Left lung (tissue), 1 donor: ENCODE measurements around a stretch of chr6.

- PRO-cap = no peak
Measured at GRCh38 chr6:3159954-3160890, 2.9 kb upstream of the TUBB2A start.

GRCh38 chr6:3229556-3230226 is 2.2 kb upstream of the TUBB2B start:
- PRO-cap = no peak

DNA sequence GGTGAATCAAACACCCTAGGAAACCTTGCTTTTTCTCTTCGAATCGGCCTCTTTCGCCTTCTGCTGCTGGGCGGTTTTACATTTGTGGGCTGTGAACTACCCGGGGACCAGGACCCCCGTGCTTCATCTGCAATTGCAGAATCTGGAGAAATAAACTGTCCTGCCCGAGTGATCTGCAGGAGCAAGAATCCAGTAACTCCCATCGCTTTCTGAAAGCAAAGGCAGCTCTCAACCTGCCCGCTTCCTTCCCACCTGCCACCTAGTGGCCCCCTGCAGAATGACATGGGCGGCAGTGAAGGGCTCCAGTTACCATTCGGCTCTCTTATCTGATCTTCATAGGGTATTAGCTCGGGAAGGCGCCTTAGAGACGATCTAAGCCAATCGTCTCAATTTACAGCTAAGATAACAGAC is 7.4 kb upstream of the PSMG4 start:
- PRO-cap = no peak

DNA sequence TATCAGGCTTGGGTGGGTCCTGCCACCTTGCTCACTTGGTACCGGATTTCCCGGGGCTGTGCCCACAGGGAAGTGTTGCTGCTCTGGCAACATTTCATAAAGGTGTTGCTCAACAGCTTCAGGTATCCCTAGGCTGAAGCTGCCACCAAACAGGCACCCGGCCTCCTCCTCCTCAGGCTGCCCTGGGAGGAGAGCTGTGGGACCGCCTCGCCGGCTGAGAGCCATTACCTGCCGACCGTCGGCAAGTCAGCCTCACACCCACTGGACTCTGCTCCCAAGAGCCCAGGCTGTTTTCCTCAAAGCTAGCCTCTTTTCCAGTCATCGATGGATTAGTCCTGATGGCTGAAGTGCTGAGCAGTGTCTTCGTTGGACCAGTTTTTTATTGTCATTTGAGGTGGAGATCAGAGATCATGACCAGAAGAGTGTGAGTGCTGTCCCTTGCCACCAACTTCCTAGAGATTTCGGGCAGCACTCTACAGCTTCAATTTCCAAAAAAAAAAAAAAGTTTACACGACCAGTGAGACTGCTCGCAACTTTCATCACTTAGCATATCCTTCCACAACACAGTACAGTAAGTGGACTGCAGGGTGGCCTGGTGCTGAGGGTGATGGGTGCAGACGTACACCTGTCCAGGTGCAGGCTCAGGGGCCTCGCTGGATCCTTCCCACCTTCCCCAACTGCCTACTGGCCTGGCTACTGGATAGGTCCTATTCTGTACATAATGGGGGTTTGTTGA is 11.8 kb downstream of the PSMG4 start:
- PRO-cap = no peak

GRCh38 chr6:3282164-3282389 is 23.3 kb downstream of the PSMG4 start:
- PRO-cap = no peak

- PRO-cap = no peak
Measured at GRCh38 chr6:3291771-3292416, 33.1 kb downstream of the PSMG4 start.

- PRO-cap = no peak
Measured at GRCh38 chr6:3340087-3340887, 81.5 kb downstream of the PSMG4 start.

GRCh38 chr6:3345744-3346530 is 87.2 kb downstream of the PSMG4 start:
- PRO-cap = no peak

DNA sequence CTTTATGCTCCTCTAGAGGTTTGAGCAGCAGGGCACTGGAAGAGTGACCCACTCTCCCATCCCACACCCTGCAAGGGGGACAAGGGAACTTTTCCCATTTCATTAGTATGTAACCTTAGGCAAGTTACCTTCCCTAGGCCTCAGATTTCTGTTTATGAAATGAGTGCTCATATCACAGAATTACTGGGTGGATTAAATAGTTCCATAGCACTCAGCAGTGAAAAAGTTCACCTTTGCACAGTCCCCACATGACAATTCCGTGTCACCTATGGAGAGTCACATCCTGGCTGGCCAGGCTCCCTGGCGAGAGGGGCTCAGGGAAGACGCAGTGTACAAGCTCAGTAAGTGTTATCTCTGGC is 59.8 kb downstream of the SLC22A23 start:
- PRO-cap = no peak

DNA sequence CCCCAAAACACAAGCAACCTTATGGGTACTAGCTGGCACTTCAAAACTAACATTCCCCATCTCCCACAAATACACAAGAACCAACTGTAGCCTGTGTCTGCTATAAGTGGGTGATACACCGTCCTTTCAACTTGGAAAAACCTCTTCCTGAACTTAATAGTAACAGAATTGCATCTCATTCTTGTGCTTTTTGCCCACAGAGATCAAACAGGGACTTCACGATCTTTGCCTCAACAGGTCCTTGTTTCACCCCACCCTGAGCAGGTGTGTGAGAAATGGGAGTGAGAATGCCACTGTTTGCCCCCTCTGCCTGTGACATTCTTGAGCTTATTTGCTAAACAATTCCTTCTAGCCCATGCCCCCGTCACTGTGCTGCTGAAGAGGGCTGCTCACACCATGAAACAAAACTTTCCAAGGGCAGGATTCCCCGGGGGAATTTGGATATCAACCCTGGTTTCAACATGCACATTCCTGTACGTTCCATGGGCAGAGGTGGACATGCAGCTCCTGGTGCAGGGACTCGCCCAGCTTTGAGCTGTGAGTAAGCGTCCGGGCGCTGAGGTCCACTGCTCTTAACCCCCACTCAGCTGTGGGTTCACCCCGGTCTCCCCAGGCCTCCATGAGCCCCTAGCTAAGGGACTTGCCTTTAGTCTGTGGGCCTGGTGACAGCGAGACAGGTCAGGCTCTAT is 70.0 kb upstream of the SLC22A23 start:
- PRO-cap = no peak

- PRO-cap = no peak
Measured at GRCh38 chr6:3585449-3585742, 128.5 kb upstream of the SLC22A23 start.

DNA sequence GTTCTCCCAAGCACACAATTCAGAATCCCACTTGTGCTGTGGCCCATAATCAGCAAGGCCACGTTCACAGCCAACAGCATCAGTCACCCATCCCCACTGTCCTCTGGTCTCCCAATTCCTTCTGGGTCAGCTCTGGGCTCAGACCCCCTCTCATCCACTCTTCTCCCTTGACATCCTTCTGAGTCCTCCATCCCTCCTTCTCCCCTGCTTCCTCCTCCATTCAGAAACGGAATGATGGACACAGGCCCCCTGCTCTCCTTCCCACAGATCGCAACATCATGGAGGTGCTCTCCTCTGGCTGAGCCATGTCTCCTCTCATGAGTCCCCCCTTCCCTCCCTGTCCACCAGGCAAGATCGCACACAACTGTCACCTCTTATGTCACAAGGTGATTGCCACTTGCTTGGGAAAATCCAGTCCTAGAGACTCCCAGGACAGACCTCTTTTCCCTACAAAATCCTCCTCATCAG is 15.4 kb downstream of the PXDC1 start:
- PRO-cap = no peak

GRCh38 chr6:3788786-3789640 is 37.5 kb upstream of the PXDC1 start:
- PRO-cap = no peak

DNA sequence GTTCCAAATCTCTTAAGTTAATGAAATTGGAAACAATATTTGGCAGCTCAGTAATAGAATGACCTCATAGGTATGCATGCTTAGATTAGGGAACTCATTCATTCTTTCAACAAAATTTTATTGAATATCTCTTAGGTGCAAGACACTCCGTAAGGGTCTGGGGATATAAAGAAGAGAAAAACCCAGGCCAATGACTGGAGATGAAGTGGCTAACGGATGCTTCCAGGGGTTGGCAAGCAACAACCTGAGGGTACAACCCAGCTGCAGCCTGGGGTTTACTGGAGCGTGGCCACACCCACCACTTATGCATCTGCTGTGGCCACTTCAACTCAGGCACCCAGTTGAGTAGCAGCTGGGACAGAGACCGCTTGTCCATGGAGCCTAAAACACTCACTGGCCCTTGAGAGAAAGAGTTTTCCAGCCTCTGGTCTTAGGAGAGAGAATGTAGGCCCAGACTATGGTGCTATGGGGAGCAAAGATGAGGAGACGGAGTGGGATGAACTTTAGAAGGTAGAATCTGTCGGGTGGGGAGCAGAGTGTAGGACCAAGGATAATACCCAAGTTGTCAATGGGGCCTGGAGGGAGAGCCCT is 46.7 kb upstream of the PXDC1 start:
- PRO-cap = no peak

GRCh38 chr6:3841549-3842084 is 7.6 kb upstream of the FAM50B start:
- PRO-cap = no peak

DNA sequence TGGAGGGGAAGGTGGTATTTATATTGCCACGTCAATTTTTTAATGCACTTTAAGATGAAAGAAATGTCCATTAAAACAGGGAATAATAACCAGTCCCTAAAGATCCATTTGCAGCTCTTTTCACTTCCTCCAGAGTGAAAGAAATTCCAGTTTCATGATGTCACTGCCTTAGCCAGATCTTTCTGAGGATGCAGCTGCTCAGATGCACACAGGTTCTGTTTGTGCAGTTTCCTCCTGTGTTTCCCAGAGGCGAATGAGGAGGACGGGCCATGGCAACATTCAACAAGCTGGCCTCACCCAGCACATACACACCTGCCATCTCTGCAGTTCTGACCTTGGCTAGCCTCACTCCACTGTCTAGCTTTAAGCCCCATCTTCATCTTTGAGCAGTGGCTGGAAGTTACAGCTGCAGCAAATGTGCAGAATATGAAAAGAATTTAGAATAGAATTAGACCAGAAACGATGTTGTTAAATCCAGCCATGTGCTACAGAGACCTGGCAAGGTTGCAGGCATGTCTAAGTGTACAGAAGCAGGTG is 34.9 kb downstream of the FAM50B start:
- PRO-cap = no peak

DNA sequence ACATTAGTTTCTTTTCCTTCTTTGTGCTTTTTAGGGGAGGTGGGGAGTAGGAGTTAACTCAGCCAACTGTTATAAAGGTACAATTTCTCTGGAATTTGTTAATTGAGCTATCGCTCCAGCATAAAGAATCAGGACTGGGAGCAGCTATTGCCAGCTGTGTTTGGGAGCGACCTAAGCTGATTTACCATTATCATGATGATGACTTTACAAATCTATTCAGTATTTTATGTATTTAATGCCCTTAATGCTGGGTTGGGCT is 82.0 kb upstream of the PRPF4B start:
- PRO-cap = no peak

- PRO-cap = bidirectional peak, plus-strand start at chr6:4018212, minus-strand start at chr6:4017905
Measured at GRCh38 chr6:4017668-4018114, 3.4 kb upstream of the PRPF4B start.

DNA sequence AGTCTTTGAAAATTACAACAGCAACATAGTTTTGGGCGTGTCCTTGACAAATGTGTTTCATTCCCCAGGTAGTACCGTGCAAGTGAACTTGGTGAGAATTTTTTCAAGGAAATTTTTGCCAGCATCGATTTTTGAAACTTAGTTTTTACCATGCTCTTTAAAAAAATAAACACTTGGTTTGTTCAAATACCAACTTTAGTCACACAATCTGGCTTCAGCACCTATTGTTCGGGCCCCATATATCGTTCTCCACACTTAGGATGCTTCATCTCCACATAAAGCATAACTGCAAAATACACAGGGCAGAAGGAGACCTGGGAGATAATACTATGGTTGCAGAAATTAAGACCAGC is 2.1 kb upstream of the PRPF4B start:
- PRO-cap = no peak

GRCh38 chr6:4087129-4087691 is 8.3 kb upstream of the FAM217A start:
- PRO-cap = no peak